Left ventricle myocardium (tissue), 1 donor: ENCODE measurements around a stretch of chr14.

GRCh38 chr14:50928280-50928820 is 15.9 kb downstream of the PYGL start:
- PRO-cap: no peak

DNA sequence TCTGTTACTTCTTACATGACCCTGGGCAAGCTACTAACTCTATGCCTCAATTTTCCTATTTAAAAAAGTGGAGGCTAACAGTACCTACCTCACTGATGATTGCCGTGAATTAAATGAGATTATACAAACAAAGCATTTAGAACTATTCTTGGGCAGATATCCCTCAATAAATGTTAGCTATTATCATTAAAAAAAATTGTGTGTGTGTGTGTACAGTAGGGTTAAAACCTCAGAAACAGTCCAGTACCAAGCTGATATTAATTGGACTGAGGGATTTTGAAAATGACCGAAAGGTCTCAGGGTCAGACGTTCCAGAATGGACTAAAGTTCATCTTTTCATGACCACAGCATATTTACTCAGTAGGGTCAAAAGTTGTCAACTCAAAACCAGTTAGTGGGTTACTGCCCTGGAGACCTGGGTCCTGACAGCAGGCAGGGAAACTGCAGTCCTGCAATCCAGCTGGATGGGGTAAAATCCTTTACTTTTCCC is 8.8 kb downstream of the PYGL start:
- PRO-cap: no peak

DNA sequence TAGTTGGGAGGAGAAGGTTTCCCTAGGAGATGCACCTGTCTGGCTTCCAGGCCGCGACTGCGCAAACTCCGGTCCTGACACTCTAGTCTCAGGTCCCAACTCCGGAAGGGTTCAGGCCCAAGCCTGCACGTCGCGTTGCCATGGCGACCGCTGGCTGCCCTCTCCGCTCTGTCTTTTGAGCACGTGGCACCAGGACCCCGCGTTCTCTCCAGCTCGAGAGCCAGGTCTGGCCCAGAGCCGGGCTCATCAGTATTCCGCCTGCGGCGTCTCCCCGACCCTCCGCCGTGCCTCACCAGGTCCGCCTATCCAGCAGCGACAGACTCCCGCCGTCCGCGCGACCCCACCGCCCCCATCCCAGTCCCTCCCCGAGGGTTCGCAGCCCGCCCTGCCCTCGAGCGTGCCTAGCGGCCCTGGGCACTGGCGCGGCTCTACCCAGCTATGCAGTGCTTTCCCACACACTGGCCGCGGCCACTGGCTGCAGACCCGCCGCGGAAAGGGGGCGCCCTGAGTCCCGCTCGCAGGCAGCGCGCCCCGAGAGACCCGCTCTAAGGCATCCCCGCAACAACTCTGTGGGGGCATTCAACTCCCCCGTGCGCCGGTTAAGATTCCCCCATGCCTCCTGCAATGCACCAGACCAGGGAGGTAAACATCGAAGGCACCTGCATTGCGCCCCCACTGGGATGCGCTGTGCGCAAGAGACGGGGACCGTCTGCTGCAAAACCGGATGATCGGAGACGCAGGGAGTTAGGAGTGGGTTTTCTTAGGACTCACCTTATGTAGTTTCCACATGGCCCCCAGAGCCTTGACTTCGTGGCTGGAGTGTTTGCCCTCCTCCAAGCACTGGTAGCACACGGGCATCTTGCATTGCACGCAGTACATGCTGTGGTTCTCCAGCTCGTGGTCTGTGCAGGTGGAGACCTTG is 1.3 kb downstream of the TRIM9 start:
- PRO-cap: no peak

GRCh38 chr14:51139099-51139508 is 44.2 kb upstream of the TRIM9 start:
- PRO-cap: no peak

DNA sequence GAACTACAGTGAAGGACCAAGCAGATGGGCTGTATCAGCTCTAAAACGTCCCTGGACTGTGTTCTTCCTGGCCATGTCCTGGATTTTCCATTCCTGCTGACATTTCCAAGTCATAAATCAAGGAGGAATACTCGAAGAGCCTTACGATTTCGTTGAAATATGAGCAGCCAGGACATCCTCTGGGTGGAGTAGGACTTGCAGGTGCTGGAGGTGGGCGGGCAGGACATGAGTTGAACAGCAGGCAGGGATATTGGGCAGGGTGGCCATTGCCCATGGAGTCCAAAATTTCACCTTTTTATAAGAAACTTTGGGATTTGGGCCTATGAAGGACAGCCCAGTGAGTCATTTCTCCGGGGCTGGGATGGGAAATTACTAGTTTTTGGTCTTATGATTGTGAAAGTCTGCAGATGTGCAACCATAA is 88.8 kb downstream of the TMX1 start:
- PRO-cap: no peak

- PRO-cap: no peak
Measured at GRCh38 chr14:51650671-51651112, 1.0 kb upstream of the FRMD6 start.

- PRO-cap: no peak
Measured at GRCh38 chr14:51660196-51661063, 8.7 kb downstream of the FRMD6 start.

- PRO-cap: no peak
Measured at GRCh38 chr14:51847112-51847946, 13.1 kb upstream of the GNG2 start.

DNA sequence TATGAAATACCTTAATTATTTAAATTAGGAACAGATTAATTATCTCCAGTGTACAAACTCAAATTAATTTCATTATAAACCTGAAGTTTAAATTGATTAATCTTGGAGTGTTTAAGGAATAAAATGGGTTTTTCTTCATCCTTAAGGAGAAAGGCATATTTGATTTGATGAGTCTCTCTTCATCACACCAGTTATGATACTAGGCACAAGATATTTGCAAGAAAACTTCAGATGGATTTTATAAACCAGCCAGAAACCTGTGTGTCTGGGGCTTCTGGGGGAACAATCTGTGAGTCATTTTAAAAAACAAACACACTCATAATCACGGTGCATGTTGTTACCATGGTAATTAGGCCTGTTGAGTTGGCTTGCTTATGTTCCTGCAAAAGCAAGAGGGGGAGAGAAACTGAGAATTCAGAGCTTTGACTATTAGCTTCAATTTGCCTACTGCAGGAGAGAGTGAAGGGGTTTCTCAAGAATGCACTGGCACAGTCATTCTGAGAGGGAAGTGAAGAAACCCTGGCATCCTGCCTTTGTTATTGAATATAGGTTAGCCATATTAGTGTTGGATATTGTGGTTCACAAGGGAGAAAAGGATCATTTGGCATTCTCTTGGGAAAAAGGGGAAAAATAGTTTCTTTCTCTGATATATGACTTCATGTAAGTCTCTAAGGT is 12.7 kb downstream of the GNG2 start:
- PRO-cap: no peak

DNA sequence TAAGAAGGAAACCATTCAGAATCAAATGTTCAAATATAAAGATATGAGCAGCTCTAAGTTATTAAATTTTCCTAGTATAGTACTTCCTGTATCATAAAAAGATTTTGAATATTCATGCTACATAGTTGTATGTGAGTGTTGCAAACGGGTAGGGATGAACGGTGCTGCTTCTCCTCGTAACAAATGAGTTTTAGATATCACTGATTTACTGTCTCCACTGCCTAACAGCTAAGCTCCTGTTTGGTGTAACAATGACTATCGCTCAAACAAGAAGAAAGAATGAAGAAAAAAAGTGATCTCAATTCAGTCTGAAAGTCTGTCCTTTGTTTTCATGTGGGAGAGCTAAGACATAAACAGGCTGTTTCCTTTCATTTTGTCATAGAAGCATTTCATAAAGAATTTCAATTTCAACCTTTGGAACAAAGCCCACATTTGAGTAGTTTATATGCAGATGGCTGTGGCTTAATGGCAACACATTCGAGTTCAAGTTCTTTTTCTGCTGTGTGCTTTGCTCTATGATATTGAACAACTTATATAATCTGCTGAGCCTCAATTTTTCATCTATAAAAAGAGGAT is 26.0 kb upstream of the RTRAF start:
- PRO-cap: no peak

- PRO-cap: no peak
Measured at GRCh38 chr14:52003265-52003636, 13.9 kb downstream of the RTRAF start.

GRCh38 chr14:52010231-52010666 is 20.9 kb downstream of the RTRAF start:
- PRO-cap: no peak

DNA sequence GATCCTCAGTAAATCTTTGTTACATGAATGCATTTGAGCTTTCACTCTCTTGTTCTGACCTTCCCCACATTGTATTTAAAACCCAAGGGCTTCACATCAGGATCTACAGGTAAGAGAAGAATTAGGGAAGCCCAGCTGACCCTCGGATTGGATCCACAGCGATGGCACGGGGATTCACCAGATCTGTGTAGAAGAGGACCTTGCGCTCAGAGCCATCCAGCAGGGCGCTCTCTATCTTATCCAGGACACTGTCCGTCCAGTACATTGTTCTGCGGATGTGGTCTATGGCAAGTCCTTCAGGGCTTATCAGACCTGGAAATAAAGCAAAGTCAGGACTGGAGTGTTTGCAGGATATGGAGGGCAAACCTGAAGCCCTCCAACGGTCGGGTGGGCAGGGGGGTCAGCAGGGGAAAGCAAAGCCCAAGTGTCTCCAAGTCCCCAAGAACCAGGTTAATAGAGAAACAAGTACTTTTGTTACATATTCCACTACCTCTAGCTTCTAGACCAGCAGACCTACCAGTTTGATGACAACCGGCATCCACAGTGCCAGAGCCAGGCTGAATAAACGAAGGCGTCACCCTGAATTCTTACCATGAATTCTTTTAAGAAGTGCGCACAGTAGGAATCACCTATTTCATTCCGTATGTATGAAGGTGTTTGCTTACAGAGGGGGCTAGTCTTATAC is 21.5 kb downstream of the RTRAF start:
- PRO-cap: no peak

DNA sequence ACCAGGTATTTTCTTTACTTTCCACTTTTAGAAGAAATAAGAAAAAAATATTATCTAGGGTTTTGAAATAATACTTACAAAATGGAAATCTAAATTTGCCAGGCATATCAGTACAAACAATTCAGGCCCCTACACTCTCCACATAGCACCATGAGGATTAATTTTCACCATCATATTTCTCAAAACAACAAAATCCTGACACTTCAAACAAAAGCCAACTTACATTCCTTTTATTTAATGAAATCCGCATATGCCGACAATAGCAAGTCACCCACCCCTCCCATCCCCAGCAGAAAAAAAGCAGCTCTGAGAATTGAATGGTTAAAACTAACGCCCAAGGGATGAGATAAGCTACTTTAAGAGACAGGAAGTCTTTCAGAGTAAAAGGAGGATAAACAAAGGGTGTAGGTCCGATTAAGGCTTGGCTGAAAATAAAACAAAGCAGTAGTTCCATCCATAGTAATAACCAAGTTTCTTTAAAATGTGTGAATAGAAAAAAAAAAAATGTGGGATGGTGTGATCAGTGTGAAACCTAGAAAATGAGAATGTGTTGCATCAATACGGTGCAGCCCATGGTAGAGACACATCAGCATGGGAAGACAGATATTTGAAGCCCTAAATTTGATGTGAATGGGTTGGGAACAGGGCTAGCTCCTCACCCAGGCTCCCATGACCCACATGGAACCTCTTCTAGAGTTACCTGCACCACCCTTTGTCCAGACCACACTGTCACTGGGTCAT is 31.6 kb downstream of the RTRAF start:
- PRO-cap: no peak

- PRO-cap: no peak
Measured at GRCh38 chr14:52052203-52052477, 16.7 kb downstream of the NID2 start.

GRCh38 chr14:52266828-52267214 is 677 bp upstream of the PTGDR start:
- PRO-cap: no peak

DNA sequence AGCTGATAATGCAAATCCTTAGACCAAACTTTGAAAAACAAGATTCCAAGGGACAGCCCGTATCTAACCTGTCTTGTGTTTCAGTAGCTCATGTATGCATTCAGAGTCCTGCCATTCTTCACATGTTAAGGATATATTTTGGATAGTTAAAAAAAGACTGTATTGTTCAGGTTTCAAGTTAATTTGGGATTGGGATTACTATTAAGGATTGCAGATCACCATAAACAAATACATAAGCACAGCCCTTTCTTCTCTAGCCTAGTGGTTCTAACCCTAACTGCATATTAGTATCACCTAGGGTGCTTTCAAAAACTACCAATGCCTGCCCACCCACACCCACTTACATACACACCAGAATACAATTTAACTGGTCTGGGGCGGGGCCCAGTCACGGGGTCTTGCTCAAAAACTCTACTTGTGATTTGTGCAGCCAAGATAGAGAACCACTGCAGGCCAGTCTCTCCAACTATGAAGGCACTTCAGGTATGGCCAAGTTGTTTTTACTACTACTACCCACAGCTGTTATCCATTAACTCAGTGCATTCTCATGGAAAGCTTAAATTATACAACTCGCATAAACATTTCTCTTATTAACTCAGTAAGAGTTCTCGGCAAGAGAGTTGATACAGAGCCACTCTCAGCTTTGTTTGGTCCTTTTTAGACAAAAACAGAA is 85.6 kb downstream of the PTGER2 start:
- PRO-cap: no peak

- PRO-cap: no peak
Measured at GRCh38 chr14:52694605-52695011, 750 bp downstream of the ERO1A start.

DNA sequence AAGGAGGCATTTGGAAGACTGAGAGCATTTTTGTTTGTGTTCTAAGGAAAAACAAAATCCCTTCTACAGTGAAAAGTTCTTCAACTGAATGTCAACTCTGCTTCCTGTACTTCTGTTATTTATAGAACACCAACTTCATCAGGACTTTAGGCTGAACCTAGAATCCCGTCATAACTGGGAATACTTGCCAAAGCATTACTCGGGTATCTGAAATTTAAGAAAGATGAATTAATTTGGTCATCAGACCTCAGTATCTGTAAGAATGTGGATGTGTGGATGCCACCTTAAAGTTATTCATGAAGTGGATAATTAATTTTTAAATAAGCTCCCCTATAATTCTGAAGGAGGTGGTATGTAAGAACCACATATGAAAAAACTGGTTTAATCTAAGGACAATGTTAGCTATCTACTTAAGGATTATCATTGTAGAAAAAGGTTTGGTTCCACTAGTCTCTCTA is 73.1 kb downstream of the FERMT2 start:
- PRO-cap: unidirectional peak, minus-strand start at position 111 of the sequence

DNA sequence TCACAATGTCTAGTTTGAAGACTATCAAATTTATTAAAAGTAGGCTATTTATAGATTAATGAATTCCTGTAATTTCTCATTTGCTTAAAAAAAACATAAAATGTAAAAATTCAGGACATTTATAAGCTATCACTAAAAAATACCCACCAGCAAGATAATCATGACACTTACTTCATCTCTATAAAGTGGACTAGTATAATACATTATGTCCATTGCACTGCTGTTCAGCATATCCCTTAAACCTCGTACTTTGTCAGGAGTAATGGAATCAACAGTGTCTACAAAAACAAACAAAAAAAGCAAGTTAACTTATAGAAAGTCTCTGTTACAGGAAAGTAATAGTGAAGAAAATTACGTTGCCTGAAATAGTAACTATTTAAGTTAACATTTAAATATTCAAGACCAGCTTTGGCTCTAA is 80.7 kb downstream of the DDHD1 start:
- PRO-cap: no peak